Metanephros (tissue), 2 donors: Measurements from ENCODE around the genes TEX13D and PRR32.

- RAMPAGE, long total RNA = no peak
Observed at GRCh38 chrX:123994526-123994971, 33.0 kb downstream of the STAG2 start.

- RAMPAGE, long total RNA = no peak
Observed at GRCh38 chrX:124044928-124045723, 83.6 kb downstream of the STAG2 start.

DNA sequence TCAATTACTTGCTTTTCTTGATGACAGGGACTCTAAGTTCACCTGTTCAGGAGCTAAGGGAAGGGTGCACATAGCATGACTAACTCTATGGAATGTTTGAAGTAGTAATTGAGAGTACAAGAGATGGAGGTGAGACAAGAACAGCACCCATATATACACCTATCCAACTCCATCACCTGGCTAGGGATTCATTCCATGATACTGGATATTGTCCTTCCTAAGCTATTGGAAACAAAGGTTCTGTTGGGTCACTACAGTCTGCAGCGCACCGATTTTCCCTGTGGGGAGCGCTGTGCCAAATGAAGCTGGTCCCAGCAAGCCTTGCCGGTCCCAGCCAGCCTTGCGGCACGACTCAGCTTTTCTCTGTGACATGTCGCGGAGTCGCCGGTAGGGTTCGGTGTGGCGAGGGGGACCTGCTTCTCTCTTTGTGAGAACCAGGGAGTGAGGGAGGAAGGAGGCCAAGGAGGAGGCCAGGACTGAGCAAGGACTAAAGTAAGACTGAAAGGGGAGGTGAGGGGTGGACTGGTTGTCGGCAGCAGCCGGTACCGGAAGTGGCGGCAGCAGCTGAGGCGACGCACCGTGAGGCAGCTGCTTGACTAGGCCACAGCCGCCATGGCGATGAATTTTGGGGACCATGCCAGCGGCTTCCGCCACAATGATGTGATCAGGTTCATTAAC lies at the start of gene TEX13D:
TSS of gene TEX13D (plus strand) at position 355 of the 678 bp plus-strand sequence.
- RAMPAGE, long total RNA = no peak

GRCh38 chrX:124347249-124347680 lies 902 bp downstream of the SH2D1A start:
- RAMPAGE, long total RNA = no peak

DNA sequence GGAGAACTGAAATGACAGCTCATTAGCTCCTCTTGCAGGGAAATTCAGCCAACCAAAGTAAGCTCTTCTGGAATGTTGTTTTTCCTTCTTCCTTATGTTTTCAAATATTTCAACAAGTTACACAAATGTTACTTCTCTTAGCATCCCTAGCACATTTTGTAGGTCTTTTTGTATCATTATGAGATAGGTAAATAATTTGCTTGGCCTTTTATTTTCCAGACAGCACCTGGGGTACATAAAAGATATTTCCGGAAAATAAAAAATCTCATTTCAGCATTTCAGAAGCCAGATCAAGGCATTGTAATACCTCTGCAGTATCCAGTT lies 23.6 kb downstream of the SH2D1A start:
- RAMPAGE, long total RNA = no peak

- RAMPAGE, long total RNA = no peak
Observed at GRCh38 chrX:124626094-124626380, 279.7 kb downstream of the SH2D1A start.

DNA sequence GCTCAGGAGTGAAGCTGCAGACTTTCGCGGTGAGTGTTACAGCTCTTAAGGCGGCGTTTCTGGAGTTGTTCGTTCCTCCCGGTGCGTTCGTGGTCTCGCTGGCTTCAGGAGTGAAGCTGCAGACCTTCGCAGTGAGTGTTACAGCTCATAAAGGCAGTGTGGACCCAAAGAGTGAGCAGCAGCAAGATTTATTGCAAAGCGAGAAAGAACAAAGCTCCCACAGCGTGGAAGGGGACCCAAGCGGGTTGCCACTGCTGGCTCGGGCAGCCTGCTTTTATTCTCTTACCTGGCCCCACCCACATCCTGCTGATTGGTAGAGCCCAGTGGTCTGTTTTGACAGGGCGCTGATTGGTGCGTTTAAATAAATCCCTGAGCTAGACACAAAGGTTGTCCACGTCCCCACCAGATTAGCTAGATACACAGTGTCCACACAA lies 164.9 kb upstream of the TEX13C start:
- RAMPAGE, long total RNA = no peak

DNA sequence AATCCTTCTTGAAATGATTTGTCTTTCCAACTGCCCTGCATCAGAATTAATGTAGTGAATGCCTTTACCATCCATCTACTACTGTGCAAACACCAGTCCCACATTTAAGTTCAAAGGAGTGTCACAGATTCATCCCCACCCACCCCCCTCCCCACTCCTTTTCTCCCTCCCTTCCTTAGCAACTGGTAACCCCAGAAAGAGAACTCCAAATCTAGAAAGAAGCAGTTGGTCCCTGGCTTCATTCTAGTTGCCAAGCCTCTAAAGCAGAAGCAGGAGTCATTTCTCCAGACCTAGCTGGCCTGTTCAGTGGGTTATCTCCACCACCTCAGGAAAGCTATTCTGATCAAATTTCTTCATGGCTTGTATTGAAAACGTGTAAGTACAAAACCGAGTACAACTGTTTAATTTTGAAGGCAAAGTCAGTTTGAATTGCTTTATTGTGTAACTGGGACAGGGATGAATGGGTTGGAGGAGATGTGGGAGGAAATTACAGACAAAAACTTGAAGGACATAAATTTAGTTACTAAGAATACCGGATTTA lies at the start of gene PRR32:
TSS of gene PRR32 (plus strand) at position 241 of the 541 bp plus-strand sequence.
- RAMPAGE, long total RNA = no peak

GRCh38 chrX:129091017-129091629 lies 432.2 kb downstream of the SMARCA1 start:
- RAMPAGE, long total RNA = no peak

- RAMPAGE, long total RNA = no peak
Observed at GRCh38 chrX:129497621-129498119, 25.6 kb downstream of the SMARCA1 start.

DNA sequence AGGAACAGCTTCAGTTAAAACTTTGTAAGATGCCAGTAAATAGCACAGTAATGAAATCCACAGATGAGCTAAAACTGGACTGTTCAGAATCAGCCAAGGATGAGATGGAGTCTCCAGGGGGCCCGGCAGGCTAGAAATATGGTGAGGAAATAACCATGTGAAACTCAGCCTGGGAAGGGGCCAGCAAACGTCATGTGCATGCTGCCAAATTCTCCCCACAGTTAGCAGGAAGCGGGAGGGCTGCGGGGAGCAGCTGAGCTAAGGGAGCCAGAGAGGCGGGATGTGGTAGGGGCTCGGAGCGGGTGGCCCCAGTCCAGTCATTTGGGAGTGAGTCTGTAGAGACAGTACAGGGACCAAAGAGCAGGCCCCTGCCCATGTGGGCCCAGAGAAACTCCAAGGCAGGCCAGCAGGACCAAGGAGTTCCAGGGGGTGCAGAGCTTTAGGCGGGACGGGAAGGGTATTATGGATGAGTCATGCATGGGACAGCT lies 37.0 kb upstream of the XPNPEP2 start:
- RAMPAGE, long total RNA = no peak

DNA sequence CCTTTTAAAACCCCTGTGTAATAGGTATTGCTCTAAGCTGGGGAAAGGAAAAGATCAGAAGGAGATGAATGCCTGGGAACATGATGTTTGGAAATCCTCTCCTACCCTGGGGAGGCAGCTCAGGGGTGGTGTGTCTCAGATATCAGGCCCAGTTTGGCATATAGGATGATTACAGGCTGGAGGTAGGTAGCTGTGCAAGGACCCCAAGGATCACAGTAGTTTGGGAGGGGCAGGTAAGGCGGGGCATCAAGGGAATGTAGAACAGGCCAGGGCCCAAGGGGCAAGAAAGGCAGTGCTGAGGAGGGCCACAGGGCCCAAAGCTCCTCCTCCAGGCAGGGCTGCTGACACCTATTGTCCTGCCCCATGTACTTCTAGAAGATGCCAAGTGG lies 17.6 kb downstream of the SASH3 start:
- RAMPAGE, long total RNA = no peak

DNA sequence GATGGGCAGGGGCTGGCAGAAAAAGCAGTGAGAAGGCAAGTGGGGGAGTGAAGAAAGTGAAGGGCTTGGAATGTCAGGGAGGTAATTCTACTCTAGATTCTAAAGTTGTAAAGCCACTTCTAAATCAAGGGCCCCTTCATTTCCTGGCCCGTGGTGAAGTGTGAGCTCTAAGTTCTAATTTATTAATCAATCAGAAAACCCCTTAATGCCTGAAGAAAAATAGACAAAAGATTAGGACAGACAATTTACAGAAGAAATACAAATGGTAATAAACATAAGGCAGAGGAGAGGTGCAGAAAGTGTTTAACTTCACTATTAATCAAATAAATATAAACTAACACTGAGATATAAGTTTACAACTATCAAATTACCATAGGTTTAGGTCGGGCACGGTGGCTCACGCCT lies 20.6 kb downstream of the SASH3 start:
- RAMPAGE, long total RNA = no peak

DNA sequence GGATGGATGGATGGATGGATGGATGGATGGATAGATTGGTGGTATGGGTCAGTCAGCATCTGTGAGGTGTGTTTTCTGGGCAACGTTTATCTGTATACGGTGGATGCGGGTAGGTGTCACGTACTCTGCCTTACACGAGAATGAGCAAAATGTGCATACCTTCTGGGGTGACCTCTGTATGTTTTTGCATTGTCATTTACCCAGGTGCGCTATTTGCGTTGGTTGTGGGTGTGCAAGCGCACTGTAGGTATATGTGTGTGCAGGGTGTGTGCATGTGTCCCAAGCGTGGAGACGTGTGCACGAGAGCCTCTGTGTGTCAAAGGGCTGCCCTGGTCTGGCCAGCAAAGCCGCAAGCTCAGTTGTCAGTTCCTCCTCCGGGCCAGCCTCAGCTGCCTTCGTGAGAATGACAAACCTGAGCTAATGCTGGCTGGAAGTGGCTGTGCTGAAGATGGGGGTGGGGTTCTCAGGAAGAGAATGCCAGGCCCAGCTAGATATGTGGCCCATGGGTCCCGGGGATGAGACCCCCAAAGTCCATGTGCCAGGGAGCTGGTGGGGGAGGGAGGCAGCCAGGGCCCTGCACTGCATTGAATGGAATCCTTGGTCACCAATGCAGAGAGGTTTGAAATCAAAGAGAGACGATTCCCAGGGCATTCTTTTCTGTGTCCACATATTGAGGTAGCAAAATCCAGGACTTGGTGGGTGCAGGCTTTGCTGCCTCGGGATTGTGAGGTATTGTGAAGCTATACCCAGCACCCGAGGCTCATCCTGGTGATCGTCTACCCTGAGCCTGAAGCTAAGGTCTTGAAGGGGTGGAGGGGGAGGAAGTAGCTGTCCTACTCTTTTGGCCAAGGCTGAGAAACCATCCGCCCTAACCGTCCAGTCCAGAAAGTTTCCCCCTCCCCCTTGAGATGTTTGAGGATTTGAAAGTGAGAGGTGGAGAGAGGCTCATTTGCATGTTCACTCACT lies 26.2 kb downstream of the ELF4 start:
- RAMPAGE, long total RNA = no peak

GRCh38 chrX:130091854-130092746 lies 18.2 kb downstream of the ELF4 start:
- RAMPAGE, long total RNA = no peak

DNA sequence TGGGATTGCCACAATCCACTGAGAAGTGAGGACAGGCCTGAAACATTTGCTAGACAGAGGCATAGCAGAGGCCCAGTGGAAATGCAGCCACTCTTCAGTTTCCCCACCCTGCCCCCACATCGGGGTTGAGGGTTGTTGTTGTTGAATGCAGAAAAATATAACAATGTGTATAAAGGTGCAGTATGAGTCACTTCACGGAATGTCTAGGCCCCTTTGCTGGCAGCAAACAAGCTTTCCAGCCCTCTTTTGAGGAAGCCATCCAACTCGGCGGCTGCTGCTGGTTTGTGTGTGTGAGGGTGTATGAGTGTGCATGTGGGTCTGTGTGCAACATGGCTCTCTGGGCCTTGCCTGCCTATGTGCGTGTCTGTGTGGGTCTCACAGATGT lies 8.1 kb upstream of the ELF4 start:
- RAMPAGE, long total RNA = no peak

DNA sequence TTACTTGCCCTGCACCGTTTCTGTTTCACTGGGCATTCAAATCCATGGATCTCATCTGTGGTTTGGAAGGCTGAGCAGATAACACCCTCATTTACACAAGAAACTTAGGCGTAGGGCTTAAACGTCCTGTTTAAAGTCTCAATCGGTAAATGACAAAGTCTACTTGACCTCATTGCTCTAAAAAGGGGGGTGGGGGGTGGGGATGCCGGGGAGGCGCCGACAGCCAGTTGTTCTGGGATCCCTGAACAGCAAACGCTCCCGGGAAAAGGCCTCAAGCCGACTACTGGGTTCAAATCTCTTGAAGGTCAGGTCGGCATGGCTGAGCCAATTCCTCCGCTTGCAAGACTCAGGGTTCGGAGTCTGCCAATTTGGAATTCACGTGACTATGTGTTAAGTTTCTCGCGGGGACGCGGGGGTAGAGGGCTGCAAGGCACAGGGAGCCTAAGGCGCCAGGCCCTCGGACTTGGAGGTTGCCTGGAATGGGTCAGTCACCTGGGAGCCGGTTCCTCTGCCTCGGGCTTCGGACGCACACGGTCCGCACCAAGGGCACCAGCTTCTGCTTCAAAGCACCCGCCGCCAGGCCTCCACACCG lies 486 bp downstream of the AIFM1 start:
- RAMPAGE, long total RNA = no peak

GRCh38 chrX:130299639-130300215 lies 31.0 kb upstream of the ZNF280C start:
- RAMPAGE, long total RNA = no peak

- RAMPAGE, long total RNA = no peak
Observed at GRCh38 chrX:130517481-130518022, 115.8 kb downstream of the RBMX2 start.

- RAMPAGE, long total RNA = no peak
Observed at GRCh38 chrX:130560331-130560682, 158.5 kb downstream of the RBMX2 start.